GM23248 (cell line): ENCODE measurements around a stretch of chr1.

GRCh38 chr1:44784778-44785527, 3.0 kb downstream of the BEST4 start:
- RAMPAGE, long total RNA: no peak

GRCh38 chr1:44793346-44794047, 5.5 kb upstream of the BEST4 start:
- RAMPAGE, long total RNA: no peak

DNA sequence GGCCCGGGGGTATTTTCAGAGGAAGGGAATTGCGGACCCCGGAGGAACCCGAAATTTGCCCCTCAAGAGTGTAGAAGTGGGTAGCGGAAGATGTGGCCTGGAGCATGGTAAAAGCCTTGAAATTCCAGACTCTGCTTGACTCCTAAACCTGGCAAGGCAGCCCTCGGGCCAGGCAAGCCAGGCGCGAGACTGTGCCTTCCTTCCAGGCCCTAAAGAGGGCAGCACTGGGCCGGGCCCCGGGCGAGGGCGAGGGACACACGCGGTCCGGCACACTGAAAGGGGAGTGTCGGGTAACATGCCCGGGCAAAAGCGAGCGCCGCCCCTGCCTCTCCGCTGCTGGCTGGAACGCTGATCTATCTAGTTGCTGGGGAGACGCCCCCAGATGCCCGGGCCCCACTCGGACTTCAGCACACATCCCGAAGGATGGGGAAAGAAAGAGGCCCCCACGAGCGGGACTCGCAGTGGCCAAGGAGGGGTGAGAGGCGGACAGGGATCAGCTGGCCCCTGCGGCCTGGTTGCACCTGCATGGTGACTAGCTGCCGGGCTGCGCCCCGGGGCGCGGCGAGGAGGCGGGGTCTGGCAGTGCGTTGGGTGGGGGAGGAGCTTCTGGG, 439 bp upstream of the PLK3 start:
- RAMPAGE, long total RNA: no peak

- RAMPAGE, long total RNA: no peak
Observed at GRCh38 chr1:45015644-45016828, 4.0 kb downstream of the UROD start.

DNA sequence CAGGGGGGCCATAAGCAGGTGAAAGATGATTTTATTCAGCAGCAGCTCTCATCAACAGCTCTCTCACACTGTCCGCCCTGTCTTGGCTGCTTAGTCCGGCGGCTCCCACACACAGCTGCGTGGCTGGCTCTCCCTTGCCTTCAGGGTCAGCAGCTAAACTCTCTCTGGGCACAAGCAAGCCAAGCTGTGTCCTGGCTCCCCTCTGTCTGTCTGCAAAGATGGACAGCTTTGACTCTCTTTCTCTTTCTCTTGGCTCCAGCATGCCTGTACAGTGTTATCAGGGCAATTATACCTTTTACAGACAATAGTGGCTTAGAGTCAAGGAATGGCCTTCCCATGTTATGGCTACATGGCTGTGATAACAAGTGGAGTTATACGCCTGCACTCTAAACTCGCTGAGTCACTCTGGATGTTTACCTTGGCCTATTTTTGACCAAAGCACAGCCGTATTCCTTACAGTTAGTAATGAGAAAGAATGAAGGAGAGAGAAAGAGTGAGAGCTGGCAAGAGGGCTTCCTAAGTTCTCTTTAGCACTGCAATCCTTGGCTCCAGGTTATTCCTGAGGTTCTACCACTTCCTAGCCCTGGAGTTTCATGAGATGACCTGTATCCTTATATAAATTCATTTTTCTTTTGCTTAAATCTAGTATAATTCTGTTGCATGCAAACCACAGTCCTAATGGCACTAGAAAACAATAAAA, 59.9 kb upstream of the ZSWIM5 start:
- RAMPAGE, long total RNA: no peak

- RAMPAGE, long total RNA: no peak
Observed at GRCh38 chr1:45306134-45306825, 20.4 kb upstream of the HPDL start.

- RAMPAGE, long total RNA: no peak
Observed at GRCh38 chr1:45335507-45336558, 3.9 kb downstream of the MUTYH start.

- RAMPAGE, long total RNA: no peak
Observed at GRCh38 chr1:45342498-45343326, 2.7 kb downstream of the TOE1 start.

DNA sequence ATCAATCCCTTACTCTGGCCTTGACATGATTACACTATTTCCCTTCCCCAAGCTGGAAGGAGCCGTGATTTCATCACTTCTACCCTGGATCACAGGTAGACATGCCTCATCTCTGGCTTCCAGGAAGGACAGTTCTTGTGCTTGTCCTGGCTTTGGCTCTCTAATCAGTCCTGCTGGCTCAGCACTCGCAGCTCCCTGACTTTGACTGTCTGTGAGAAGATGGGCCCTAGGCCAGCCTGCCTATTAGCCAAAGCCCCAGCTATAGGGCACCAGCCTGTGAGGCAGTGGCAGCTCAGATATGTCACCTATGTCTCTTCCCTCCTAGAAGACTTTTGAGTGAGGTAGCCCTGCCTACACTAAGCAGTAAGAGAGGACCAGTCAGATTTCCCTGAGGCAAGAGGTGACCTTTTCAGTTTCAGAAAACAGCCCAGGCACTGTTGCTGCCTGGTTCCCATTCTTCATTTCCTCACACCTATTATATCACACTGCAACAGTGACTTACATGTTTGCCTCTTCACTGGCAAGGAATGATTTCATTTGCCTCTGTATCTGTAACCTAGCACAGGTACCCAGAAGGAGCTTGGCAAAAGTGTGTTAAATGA, 9.3 kb downstream of the TOE1 start:
- RAMPAGE, long total RNA: no peak

GRCh38 chr1:45398802-45399015, 58.7 kb downstream of the TOE1 start:
- RAMPAGE, long total RNA: no peak

DNA sequence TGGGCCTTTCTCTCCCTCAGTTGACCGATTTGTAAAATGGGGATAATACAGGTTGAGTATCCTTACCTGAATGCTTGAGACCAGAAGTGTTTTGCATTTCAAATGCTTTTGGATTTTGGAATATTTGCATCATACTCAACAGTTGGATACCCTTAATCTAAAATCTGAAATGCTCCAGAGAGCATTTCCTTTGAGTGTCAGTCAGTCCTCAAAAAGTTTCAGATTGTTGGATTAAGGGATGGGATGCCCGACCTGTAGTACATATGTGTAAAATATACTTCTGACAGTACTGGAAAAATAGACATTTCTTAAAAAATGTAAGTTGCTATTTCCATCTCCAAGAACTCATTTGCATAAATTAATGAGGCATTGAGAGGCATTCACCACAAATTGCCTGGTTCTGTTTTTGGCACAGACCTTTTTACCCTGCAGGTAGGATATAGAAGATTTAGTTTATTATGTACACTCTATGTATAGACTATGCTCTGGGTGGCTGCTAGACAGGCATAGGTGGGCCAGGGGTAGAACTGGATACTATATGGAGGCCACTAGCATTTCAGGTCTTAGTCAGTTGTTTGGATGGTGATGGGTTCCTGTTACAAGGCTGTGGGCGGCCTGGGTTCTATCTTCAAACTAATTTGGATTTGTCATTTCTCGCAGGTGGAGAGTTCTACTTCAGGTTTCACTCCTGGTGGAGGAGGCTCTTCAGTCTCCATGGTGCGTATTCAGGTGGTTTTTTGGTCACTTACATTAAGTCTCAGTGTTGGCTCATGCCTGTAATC, 8.0 kb downstream of the CCDC17 start:
- RAMPAGE, long total RNA: no peak

- RAMPAGE, long total RNA: no peak
Observed at GRCh38 chr1:45979166-45979479, 153.3 kb downstream of the PIK3R3 start.

DNA sequence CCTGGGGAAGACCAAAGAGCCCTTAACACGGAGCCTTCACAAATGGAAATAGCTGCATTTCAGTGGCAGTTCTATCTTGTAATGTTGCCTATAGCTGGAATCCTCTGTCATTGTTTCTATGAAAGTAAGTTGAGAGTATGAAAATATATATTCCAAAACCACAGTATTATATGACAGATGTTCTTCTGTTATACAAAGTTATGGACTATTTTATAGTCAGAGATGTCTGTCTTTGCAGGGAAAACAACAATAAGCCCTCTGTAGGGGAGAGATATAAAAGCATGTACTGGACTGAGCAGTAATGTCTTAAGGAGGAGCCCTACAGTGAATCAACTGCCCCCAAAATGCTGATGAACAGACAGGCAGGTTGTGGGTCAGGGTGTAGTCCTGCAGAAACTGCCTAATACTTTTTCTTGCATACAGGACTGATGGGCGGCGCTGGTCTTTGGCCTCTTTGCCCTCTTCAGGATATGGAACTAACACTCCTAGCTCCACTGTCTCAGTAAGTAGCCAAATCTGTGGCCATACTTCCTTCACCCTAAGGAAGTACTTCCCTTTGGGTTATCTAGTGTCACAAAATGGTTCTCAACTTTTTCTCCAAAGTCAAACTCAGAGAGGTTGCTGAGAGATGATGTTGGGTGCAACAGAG, 129.9 kb downstream of the PIK3R3 start:
- RAMPAGE, long total RNA: no peak

DNA sequence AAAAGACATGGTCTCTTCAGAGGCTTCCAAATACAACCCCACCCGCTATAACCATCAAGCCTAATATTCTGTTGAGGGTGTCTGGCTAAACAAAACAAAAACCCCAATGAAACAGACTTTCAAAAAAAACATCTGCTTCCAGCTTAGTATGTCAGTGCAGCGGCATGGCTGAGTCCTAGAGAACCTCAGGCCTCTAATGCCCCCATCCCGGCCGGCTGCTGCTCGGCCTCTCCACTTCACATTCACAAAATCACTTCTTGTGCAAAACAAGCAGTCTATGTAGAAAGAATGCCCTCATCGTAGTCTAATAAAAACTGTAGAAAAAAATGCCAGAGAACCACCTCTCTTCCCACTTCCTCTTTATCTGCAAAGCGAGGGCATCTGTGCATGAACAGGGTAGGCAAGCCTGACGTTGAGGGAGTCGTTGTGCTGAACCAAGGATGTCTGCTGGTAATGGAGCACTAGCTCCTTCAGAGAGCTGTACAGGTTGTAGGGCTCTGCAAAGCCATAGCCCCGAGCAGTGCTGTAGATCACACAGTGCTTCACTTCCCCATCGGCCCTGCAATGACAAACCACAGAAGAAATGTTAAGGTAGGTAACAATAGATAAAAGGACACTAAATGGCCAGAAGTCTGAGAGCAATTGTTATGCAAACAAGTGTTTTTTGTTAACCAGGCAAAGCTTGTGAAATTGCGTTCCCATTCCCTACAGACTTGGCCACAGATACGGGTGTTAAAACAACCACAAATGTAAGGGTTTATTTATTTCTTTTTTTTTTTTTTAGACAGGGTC, 88.9 kb downstream of the PIK3R3 start:
- RAMPAGE, long total RNA: no peak

DNA sequence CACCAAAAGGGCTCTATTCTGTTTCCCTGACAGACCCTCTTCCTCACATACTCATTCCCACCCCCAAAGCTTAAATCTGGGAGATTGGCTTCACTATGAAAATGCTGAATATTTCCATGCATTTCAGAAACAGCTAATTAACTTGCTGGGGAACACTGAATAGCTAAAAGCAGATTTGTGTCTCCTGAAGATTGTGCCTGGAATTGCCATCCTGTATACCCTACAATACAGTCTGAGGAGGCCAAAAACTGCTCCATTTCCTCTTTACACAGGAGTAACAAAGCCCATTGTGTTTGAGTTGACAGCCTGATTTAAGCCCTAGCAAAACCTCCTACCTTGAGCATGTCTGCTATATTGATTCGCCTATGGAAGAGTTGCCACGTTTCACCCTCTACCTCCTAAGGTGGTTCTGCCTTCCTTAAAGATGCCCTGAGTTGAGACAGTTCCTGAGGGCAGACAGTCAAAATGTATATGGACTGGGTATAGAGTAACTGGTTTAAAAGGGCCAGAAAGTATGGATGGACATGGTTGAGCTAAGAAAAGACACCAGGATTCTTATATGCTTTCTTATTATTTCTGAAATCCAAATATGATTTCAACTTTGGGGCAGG, 1.6 kb upstream of the PIK3R3 start:
- RAMPAGE, long total RNA: no peak

GRCh38 chr1:46341580-46342351, 1.2 kb downstream of the NSUN4 start:
- RAMPAGE, long total RNA: no peak

GRCh38 chr1:46401589-46402420, 7.7 kb downstream of the FAAH start:
- RAMPAGE, long total RNA: no peak

DNA sequence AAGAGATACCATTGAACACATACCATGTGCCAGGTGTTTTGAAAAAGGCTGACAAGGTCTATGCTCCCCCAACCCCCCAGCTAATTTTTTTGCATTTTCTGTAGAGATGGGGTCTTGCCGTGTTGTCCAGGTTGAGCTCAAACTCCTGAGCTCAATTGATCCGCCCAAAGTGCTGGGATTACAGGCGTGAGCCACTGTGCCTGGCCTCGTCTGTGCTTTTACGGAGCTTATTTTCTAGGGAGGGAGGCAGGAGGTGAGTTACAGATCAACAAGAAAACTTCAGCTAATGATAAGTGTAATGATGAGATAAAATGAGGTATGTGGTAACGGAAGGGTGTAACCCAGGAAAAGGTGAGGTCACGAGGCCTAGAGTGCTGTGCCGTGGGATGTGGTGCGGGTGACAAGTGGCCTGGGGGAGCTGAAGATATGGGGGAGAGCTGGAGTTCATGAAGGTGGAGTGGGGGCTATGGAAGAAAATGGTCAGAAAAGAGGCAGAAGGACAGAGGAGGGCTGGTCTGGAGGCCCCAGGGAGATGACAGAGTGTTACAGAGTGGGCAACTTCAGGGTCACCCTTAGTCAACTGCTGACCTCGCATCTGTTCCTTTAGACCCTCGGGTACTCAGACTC, 28.3 kb downstream of the FAAH start:
- RAMPAGE, long total RNA: no peak

DNA sequence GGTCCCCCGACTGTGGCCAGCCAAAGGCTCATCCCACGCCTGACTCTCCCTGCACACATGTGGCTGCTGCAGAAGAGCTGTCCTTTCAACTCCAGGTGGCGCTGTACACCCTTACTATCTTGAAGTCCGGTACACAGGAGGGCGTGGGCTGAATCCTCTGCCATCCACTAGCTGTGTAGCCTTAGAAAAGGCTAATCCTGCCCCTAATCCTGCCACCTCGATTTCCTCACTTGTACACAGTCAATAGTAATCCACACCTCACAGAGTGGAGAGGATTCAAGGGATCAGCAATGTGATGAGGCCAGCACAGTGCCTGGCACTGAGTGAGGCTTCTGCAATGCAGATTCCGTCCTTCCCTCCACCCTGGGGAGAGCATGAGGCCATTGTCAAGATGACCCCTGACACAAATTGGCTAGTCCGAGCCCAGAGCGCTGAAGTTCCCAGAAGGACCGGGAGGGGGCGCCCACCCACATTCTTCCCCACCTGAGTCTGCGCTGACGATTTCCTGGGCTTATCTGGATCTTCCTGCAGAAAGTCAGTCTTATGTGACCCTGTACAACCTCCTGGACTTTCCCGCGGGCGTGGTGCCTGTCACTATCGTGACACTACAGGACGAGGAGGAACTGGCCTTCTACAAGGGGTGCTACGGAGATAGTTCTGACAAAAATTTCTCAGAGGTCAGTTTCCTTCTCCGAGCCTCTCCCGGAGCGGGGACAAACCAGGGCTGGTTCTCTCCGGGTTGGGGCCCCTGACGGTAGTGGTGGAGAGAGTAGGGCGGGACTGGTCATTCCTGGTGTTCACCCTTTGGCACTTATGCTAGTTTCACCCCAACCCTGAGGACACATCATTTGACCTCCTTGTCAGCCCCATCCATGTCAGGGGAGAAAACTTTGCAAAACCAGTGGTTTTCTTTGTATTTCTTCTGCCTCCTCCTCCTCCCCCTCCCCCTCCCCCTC, 47.0 kb upstream of the DMBX1 start:
- RAMPAGE, long total RNA: start-site peak on the plus strand centred at position 497 of the sequence, 54 bp wide, 17 and 9 reads in 2 replicates

DNA sequence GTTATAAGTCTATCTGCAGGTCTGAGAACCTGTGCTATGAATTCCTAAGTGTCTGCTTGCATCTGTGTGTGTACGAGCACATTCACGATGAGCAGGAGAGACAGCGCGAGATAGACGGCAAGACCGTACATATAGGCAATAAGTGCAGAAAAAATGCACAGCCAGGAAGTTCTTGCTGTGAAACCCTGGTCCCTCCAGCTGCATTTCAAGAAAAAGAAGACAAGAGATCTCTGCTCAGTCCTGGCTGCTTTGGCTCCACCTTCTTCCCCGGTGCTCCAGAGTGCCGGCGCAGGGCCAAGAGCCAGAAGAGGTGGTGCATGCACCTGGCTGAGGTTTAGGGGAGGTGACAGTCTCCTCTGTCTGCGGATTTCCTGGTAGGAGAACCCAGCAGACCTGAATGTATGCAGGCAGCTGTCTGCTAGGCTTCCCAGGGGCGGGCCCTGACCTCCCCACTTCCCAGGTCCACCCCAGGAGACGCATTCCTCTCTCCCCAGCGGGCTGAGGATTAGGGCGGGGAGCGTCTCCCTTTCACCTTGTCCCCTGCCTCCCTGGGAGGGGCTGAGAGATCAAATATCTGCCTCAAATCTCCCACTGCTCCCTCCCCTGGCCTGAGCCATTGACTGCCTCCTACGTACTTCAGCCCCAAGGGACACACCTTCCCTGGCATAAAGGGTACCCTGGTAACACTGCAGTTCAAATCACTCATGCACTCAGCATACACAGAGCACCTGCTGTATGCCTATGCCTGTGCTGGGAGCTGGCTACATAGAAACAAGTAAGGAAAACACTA, 18.3 kb downstream of the TMEM275 start:
- RAMPAGE, long total RNA: no peak